Airway epithelial cell (primary cell): ENCODE measurements around the gene SESN3.

DNA sequence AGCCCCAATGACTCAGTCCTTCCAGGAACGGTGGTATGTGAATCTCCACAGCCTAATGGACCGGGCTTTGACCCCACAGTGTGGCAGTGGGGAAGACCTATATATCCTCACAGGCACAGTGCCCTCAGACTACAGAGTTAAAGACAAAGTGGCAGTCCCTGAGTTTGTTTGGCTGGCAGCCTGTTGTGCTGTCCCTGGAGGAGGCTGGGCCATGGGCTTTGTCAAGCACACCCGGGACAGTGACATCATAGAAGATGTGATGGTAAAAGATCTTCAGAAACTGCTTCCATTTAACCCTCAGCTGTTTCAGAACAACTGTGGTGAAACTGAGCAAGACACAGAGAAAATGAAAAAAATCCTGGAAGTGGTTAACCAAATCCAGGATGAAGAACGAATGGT is 38.9 kb downstream of the ENDOD1 start:
- RAMPAGE, long total RNA, result no peak

DNA sequence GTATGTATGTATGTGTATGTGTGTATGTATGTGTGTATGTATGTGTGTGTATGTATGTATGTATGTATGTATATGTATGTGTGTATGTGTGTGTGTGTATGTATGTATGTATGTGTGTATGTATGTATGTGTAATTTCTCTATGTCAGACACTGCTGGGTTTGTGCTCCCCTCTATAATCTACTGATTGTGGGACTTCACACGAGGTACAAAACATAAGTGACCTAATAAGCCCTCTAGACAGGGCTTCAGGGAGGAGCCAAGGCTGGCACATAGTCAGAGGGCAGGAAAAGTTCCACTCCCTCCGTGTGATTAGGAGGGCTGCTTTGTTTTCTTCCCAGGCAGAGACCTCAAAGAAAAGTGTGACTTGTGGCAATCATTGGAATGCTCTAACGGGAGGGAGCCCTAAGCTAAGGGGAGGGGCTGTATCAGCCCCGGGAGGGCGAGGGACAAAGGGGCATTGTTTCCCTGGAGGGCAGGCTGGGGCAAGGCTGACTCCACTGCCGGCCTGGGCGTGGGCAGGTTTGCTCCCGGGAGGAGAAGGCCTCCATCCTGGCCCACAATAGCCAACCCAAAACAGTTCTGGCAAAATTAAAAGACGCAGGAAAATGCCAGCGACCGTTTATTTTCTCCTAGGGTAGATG is 59.9 kb downstream of the ENDOD1 start:
- RAMPAGE, long total RNA, result no peak

DNA sequence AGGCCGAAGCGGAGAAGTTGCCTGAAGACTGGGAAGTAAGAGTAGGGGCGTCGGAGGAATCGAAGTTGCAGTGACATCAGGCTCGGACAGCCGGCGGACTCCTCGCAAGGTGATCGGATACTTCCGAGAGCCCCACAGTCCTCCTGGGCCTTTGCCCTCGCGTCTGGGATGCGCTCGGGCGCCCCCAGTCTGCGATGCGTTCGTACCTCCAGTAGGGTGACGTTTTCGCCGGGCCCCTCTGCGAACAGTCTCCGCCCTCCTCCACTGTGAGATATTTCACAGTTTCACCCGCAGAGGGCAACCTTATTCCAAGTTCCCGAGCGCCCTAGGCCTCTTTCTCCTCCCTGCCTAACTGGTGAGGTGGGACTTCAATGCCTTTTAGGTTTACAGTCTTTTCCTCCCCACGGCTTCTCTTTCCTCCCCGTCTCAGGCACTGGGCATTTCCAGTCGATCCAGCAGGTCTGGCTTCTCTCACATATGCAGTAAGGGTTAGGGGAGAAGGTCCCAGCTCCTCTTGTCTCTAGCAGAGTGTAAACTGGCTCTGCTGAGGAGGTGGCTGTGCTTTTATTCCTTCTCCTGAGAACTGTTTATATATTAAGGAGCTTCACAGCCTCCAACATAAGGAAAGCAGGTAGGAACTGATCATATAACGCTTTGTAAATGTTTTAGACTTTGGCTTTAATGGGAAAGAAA is 61.9 kb downstream of the ENDOD1 start:
- RAMPAGE, long total RNA, result no peak

DNA sequence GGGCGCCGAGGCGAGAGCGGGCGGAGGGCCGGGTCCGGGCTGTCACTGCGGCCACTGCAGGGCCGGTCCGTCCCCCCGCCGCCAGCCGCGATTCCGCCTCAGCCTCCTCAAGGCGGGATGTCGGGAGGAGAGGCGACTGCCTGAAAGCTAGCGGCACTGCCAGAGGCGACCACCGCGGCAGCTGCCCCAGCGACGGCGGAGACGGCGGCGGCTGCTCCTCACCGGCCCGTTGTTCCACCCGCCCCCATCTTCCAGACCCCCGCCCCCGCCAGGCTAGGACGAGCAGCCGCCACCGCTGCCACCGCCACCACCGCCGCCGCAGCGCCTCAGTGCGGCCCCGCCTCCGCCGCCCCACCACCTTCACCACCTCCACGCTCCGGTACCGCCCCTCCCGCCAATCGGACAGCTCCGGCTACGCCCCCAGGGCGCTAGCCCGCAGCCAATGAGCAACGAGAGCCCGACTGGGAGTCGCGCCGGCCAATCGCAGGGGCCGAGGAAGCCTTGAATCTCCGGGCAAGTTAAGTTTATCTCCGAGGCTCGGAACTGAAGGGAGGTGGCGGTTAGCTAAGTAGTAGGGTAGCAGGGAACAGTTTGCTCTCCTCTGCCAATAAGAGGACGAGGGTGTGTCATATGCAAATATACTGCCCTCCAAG is at the start of gene SESN3:
SESN3 (minus strand) TSS at position 333 of the 653 bp plus-strand sequence.
- RAMPAGE, long total RNA, result no peak

- RAMPAGE, long total RNA, result no peak
Observed at GRCh38 chr11:95242303-95243193, 11.5 kb upstream of the SESN3 start.

- RAMPAGE, long total RNA, result no peak
Observed at GRCh38 chr11:95248868-95249380, 17.9 kb upstream of the SESN3 start.

- RAMPAGE, long total RNA, result no peak
Observed at GRCh38 chr11:95508109-95508602, 277.2 kb upstream of the SESN3 start.

GRCh38 chr11:95590060-95590423 is 199.5 kb downstream of the FAM76B start:
- RAMPAGE, long total RNA, result no peak

GRCh38 chr11:95703129-95703448 is 86.5 kb downstream of the FAM76B start:
- RAMPAGE, long total RNA, result no peak

GRCh38 chr11:95711181-95711515 is 78.4 kb downstream of the FAM76B start:
- RAMPAGE, long total RNA, result no peak

- RAMPAGE, long total RNA, result no peak
Observed at GRCh38 chr11:95806668-95807804, 16.7 kb downstream of the CEP57 start.

- RAMPAGE, long total RNA, result no peak
Observed at GRCh38 chr11:96057779-96058284, 133.9 kb upstream of the MTMR2 start.

GRCh38 chr11:96150915-96151543 is 192.0 kb downstream of the MAML2 start:
- RAMPAGE, long total RNA, result no peak

GRCh38 chr11:96162670-96163580 is 180.1 kb downstream of the MAML2 start:
- RAMPAGE, long total RNA, result no peak

DNA sequence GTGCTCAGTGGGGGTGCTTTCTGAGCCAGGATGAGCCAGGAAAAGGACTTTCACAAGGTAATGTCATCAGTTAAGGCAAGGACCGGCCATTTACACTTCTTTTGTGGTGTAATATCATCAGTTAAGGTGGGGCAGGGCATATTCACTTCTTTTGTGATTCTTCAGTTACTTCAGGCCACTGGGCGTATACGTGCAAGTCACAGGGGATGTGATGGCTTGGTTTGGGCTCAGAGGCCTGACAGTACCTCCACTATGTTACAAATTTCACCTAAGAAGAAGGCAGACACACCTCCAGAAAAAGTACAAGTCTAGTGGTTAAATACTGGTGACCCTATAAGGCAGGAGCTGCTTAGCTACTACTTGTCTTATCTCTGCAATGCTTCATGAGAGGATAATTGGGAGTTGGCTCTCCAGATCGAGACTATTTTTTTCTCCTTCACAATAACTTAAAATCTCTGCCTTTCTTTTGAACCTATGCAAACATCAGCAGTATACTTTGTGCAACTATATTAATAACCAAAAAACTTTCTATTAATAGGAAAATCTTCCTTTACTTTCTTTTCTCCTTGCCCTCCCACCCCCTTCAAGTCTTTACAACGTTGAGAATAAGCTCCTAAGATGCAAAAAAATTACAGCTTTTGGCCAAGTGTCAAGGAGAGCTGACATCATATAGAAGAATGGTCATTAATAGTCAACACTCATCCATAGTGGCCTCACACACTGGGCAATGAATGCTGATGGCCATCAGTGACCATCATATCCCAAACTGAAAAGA is 161.8 kb downstream of the MAML2 start:
- RAMPAGE, long total RNA, result no peak

- RAMPAGE, long total RNA, result no peak
Observed at GRCh38 chr11:96183373-96183901, 159.6 kb downstream of the MAML2 start.

- RAMPAGE, long total RNA, result no peak
Observed at GRCh38 chr11:96197458-96197966, 145.5 kb downstream of the MAML2 start.

GRCh38 chr11:96207392-96208150 is 135.4 kb downstream of the MAML2 start:
- RAMPAGE, long total RNA, result no peak

DNA sequence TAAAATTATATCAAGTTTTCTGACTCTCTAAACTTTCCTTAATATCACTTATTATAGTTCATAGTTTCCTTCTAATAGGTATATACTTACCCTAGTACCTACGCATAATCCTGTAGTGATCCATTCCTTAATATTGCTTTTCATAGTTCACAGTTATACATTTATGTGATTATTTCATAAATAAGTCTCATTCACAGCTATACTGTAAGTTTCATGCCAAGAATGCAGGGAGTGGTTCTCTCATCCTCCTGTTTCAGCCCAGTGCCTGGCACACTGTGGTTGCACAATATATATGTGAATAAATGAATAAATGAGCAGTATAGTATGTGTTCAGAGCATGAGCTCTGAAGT is 115.8 kb downstream of the MAML2 start:
- RAMPAGE, long total RNA, result no peak

DNA sequence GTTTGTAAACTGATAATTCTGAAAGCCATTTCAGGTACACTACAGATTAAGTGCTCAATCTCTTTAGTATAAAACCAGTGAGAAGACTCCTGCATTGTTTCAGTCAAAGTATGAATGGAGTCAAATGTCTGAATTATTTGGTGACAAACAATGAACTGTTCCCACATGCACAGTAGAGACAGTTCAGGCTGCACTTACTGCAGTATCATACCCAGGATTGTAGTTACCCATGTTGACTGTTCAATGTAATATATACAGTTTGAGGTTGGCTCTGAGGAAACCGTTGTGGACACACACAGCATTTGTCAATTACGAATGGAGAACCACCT is 96.5 kb downstream of the MAML2 start:
- RAMPAGE, long total RNA, result no peak